Tibial nerve (tissue), 3 donors: ENCODE measurements around the genes EPHA5, UBA6, TMPRSS11F, CSN2, PRR27 and CSN3.

DNA sequence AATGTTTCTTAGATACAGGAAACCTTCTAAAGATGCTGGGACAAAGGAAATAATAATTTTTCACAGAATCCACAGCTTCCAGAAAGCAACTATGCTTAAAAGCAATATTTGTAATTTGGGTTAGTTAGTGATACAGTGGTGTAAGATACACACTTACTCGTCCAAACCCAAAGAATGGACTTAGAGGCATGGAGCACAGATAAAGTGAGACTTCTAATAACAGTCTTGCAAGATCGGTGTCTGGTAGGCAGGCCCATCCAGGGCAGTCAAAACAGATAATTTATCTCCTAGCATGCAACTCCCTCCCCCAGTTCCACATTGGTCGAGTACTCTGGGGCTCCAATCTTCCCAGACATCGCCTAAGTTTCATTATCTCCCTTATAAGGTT is 471.5 kb downstream of the TECRL start:
- PRO-cap: no peak
- RAMPAGE, long total RNA, 3 experiments: no peak in any of the 3 experiments

GRCh38 chr4:64484575-64484901 is 75.3 kb upstream of the TECRL start:
- PRO-cap: no peak
- RAMPAGE, long total RNA, 3 experiments: no peak in any of the 3 experiments

GRCh38 chr4:65024230-65024573 is 615.0 kb upstream of the TECRL start:
- PRO-cap: no peak
- RAMPAGE, long total RNA, 3 experiments: no peak in any of the 3 experiments

GRCh38 chr4:65670192-65671083 is at the start of gene EPHA5:
EPHA5 (minus strand) TSS chr4:65670489.
- PRO-cap: bidirectional peak, plus-strand start at chr4:65670636, minus-strand start at chr4:65670463; bidirectional peak, plus-strand start at chr4:65670901, minus-strand start at chr4:65670814
- RAMPAGE, long total RNA, 3 experiments: start-site peak on the plus strand in 2 of 3 experiments, at chr4:65670573-65670609 at its widest, 5 to 7 reads per replicate; start-site peak on the minus strand in 2 of 3 experiments, at chr4:65670337-65670541 at its widest, 7 to 17 reads per replicate

- PRO-cap: no peak
- RAMPAGE, long total RNA, 3 experiments: no peak in any of the 3 experiments
These were observed 17.1 kb downstream of the STAP1 start for GRCh38 chr4:67575187-67576456.

- PRO-cap: no peak
- RAMPAGE, long total RNA, 3 experiments: no peak in any of the 3 experiments
These were observed 41.6 kb downstream of the UBA6 start for GRCh38 chr4:67659312-67659756.

- PRO-cap: bidirectional peak, plus-strand start at chr4:67701333, minus-strand start at chr4:67701145
- RAMPAGE, long total RNA, 3 experiments: start-site peak on the plus strand in 3 of 3 experiments, at chr4:67701261-67701365 at its widest, 46 to 124 reads per replicate; start-site peak on the minus strand in 3 of 3 experiments, at chr4:67701117-67701179 at its widest, 20 to 263 reads per replicate
These were observed at the start of gene UBA6 for GRCh38 chr4:67700348-67701486. UBA6 (minus strand) TSS chr4:67701155.

- PRO-cap: no peak
- RAMPAGE, long total RNA, 3 experiments: no peak in any of the 3 experiments
These were observed at the start of gene TMPRSS11F for GRCh38 chr4:68129545-68130178. TMPRSS11F (minus strand) TSS chr4:68129869.

DNA sequence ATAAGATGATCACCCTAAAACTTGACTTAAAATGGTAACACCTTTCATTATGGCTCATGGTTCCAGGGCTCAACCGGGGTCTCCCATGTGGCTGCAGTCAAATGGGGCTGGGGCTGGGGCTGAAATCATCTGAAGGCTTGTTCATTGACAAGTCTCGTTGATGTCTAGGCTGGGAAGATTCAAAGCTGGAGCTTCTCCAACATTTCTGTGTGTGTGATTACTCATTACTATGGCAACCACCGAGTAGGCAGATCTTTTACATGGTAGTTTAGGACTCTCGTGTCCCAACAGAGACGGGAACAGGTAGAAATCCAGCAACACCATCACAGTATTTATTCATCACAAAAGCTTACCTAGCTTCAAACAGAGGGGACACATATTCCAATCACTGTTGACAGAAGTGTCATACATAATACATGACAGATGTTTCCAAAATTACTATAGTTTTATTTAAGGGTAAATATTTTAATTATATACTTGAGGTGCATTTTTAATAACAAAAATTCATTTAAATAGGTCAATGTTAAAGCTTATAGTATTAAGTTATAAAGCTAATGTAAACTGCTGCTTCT is 7.7 kb downstream of the YTHDC1 start:
- PRO-cap: no peak
- RAMPAGE, long total RNA, 3 experiments: no peak in any of the 3 experiments

DNA sequence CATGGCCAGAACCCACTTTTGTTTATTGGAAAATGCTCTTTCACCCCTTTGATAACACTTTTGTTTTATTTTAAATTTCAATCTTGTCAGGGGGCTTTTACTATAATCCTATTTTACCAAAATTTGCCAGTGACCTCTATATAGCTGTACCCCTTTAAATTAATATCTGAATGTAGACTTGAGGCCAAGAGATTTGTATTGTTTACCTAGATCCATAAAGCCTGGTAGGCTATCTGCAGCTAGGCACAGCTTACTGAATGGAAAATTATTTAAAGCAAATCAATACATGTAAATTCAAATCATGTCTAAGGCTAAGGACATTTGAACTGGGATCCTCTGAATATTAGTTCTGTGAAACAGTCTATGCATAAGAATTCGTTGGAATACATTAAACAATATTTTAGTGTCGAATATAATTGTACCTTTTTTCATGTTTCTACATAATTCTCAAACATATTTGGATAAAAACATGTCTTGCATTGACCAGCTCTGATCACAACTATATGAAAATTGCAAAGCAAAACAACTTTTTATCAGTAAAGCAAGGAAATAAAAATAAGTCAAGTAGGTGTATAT is 1.6 kb downstream of the UGT2A3 start:
- PRO-cap: no peak
- RAMPAGE, long total RNA, 3 experiments: no peak in any of the 3 experiments

GRCh38 chr4:69058479-69059082 is 37.7 kb upstream of the UGT2B7 start:
- PRO-cap: no peak
- RAMPAGE, long total RNA, 3 experiments: no peak in any of the 3 experiments

GRCh38 chr4:69495154-69495671 is 492 bp downstream of the UGT2B4 start:
- PRO-cap: no peak
- RAMPAGE, long total RNA, 3 experiments: no peak in any of the 3 experiments

- PRO-cap: no peak
- RAMPAGE, long total RNA, 3 experiments: no peak in any of the 3 experiments
These were observed 23.2 kb upstream of the UGT2B4 start for GRCh38 chr4:69518975-69519286.

- PRO-cap: no peak
- RAMPAGE, long total RNA, 3 experiments: no peak in any of the 3 experiments
These were observed 971 bp downstream of the SULT1E1 start for GRCh38 chr4:69858548-69859800.

DNA sequence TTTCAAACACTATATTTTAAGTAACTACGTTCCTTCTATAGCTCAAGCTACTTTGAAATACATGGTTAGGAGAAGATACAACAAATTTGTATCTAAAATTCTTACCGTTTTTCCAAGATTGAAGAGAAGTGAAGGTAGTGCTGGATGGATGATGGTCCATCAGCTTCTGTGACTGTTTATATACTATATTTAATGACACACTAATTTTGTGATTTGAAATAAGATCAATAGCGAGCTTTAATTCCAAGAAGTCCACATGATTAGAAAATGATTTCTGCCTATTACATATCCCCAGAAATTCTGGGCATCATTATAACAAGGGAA is at the start of gene CSN2:
Gene CSN2 (minus strand): TSS at position 153 of the 324 bp plus-strand sequence.
- PRO-cap: no peak
- RAMPAGE, long total RNA, 3 experiments: no peak in any of the 3 experiments

DNA sequence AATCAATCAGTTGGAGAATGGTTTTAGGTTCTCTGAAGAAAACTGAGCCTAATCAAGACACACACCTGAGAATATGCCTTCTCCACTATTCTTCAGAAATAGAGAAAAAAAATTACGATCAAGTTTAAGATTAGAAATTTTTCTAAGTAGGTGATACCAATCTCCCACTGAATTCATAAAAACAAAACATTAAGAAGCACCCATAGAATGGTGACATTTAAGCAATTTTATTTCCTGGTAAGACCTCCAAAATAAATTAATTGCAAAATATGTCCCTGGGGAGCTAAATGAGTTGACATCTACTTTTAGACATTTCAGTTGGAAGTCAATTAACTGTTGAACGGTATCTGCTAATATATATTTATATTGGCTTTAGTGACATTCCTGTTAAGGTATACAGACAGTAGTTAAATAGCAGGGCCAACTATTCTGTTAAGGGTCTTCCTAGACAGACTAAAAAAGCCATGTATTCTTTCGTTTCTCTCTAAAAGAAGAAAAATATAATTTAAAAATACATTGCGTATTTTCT is at the start of gene PRR27:
Gene PRR27 (plus strand): TSS at position 435 of the 529 bp plus-strand sequence.
- PRO-cap: no peak
- RAMPAGE, long total RNA, 3 experiments: no peak in any of the 3 experiments

DNA sequence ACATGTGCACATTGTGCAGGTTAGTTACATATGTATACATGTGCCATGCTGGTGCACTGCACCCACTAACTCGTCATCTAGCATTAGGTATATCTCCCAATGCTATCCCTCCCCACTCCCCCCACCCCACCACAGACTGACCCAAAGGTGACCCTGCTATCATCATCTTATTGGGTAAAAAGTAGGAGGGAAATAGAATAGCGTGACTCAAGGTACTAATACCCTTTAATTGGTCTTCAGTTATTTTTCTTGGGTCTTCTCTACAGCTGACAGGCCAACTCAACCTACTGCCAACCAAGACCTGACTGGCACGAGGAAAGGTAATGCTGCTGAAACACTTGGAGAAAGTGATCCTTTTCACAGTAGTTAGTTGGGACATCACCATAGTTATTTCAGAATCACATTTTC is at the start of gene CSN3:
Gene CSN3 (plus strand): TSS at position 252 of the 408 bp plus-strand sequence.
- PRO-cap: no peak
- RAMPAGE, long total RNA, 3 experiments: no peak in any of the 3 experiments

DNA sequence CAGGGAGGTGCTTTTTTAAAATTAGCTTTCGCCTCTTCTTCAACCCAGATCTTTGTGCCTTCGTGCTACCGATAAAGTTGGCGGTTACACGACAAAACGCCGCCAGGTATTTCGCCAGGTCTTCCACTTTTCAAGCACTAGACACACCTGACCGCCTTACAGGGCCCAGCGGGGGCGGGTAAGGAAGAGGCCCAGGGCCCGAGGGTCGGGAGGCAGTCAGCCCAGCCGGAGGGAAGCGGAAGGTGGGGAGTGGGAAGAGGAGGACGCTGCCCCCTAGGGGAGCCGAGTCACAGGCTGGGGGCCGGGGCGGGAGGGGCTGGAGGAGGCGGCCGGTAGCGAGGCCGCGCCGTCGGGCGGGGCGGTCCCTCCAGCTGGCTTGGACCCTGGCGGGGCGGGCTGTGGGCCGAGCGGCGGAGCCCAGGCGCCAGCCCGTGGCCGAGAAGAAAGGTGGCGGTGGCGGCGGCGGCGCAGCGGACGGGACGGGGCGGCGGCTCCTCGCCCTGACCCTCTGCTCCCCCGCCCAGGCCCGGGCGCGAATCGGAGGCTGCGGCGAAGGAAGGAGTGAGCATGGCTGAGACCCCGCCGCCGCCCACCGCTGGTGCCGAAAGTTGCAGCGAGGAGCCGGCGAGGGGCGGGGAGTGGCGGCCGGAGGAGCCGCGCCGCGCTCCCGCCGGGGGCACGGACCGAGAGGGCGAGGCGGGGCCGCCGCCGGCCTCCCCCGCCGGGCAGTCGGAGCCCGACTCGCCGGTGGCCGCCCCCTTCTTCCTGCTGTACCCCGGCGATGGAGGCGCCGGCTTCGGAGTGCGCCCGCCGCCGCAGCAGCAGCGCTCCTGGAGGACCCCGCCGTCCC is 16.3 kb downstream of the UTP3 start:
- PRO-cap: bidirectional peak, plus-strand start at position 441 of the sequence, minus-strand start at position 265 of the sequence
- RAMPAGE, long total RNA, 3 experiments: no peak in any of the 3 experiments

GRCh38 chr4:70712609-70713687 is 8.8 kb upstream of the RUFY3 start:
- PRO-cap: no peak
- RAMPAGE, long total RNA, 3 experiments: start-site peak on the plus strand in 1 of 3 experiments, at chr4:70712919-70713291 at its widest, 7 reads per replicate

DNA sequence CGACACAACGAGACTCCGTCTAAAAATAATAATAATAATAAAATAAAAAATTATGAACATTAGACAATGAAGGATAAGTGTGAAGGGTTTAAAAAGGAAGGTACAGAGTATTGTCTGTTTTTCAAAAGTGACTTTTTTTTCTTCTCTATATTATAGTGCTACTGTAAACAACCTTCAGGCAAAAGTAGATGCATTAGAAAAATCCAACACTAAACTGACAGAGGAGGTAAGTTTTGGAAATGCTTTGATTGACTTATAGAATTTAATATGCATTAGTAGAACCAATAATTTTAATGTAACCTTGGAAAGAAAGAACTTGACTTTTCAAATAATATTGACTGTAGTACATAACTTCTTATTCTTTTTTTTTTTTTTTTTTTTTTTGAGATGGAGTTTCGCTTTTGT is 56.5 kb downstream of the RUFY3 start:
- PRO-cap: no peak
- RAMPAGE, long total RNA, 3 experiments: no peak in any of the 3 experiments